Measurements from ENCODE around the genes KCNK16, MOCS1, UNC5CL and APOBEC2.

CAGE:
- cytosol, long polyA minus RNA, result no peak
- cytosol, long polyA plus RNA, result no peak
- long polyA plus RNA, result no peak
- nucleus, long polyA minus RNA, result no peak
- nucleus, long polyA plus RNA, result no peak
These were observed at the start of gene KCNK16 for GRCh38 chr6:39322452-39322737. Gene KCNK16, minus strand, starts transcription at chr6:39322702.

DNA sequence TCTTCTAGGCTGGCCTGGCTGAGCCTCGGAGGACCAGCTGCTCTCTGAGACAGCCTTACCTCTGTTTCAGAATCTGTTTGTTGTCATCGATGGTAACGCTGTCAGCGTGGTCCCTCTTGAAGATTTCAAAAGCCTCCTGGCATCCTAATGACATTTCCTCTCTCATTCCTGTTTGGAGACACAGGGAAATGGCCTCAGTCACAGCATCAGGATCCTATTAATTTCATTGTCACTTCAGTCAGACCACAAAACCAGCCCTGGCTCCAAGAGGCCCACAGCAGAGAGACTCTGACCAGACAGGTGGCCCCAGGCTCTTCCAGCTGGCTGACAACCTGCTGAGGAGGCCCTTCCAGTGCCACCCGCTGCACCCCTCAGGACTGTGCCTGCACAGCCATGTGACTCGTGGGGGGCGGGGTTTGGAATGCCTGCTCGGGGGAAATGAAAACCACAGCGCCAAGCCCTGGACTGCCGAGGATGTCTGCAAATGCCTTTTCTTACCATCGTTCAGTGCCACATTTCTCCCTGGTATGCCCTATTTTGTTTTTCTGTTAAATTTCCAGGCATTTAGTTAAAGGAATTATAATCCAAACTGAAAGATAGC is 108.6 kb upstream of the KCNK16 start:
CAGE:
- cytosol, long polyA minus RNA, result no peak
- cytosol, long polyA plus RNA, result no peak
- long polyA plus RNA, result no peak
- nucleus, long polyA minus RNA, result no peak
- nucleus, long polyA plus RNA, result no peak

DNA sequence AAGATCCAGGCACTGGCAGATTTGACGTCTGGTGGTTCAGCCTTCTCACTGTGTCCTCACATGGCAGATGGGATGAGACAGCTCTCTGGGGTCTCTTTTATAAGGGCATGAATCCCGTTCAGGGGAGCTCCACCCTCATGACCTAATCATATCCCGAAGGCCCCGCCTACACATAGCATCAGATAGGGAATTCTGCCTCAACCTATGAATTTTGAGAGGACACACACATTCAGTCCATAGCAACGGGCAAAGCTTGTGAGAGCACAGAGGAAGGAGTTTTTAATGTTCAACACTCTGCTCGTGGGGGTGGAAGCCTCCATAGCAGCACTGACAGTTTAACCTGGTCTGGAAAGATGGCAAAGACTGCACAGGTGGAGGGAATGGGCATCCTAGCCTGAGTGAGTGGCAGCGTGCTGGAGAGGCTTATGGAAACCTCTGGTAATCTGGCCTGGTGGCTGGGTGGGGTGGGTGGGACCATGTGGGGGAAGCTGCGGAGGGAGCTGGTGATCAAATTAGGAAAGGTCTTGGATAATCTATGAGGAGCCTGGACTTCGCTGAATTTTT is 27.6 kb downstream of the DAAM2 start:
CAGE:
- cytosol, long polyA minus RNA, result no peak
- cytosol, long polyA plus RNA, result no peak
- long polyA plus RNA, result no peak
- nucleus, long polyA minus RNA, result no peak
- nucleus, long polyA plus RNA, result no peak

CAGE:
- cytosol, long polyA minus RNA, result no peak
- cytosol, long polyA plus RNA, result no peak
- long polyA plus RNA, result no peak
- nucleus, long polyA minus RNA, result no peak
- nucleus, long polyA plus RNA, result no peak
These were observed 32.7 kb downstream of the MOCS1 start for GRCh38 chr6:39901468-39902085.

DNA sequence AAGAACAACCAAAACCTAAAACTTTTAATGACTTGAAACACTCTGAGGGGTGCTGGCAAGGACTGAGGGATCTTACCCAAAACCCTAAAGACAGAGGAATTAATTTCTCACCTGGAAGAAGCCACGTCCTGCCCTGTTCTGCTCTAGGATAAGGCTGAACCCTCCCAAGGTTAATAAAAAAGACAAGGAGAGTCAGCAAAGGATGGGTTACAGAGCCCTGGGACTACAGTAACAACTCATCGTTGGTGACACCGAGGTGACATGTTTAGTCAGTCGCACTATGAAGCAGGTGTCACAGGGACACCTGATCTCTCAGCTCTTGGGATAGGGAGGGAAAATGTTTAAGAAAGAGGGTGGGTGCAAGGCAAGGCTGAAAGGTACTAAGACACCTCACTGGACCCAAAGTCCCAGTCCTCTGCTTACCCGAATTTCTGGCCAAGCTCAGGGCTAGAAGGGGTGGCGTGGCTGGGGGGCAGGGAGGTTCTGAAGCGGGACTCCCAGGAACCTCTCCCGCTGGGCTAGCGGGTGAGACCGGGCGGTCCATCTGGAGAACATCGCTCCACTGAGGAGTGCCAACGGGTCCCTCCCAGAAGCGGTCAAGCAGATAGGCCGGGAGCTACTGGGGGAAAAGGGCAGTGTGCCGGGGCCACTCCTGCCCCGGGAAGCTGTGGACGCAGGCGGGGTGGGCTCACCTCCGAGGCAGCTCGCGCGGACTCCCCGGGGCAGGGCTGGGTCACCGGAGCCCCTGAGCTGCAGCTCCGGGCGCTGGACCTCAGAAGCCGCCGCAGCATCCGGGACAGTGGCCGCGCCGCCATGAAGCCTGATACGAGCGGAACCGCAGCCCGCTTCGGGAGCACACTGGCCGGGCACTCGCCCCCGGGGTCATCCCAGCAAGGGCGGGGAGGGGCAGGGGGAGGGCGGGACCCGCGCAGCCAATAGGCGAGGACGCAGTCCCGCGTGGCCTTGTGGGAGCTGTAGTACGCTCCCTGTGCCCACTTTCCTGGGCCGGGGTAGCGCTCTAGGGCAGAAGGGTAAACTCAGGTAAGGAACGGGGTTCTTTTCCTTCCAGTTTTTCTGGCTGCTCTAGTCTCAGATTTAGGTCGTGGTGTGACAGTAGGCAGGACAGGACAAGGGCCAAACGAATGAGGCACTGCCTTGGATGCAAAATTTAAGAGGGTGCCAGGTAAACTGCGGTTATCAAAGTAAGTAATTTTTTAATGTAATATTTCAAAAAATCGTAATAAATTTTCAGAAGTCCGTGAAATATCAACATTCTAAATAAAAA is at the start of gene MOCS1:
MOCS1 (minus strand) TSS at position 860 of the 1,285 bp plus-strand sequence.
CAGE:
- cytosol, long polyA minus RNA, result no peak
- cytosol, long polyA plus RNA, result no peak
- long polyA plus RNA, result no peak
- nucleus, long polyA minus RNA, result no peak
- nucleus, long polyA plus RNA, result no peak

DNA sequence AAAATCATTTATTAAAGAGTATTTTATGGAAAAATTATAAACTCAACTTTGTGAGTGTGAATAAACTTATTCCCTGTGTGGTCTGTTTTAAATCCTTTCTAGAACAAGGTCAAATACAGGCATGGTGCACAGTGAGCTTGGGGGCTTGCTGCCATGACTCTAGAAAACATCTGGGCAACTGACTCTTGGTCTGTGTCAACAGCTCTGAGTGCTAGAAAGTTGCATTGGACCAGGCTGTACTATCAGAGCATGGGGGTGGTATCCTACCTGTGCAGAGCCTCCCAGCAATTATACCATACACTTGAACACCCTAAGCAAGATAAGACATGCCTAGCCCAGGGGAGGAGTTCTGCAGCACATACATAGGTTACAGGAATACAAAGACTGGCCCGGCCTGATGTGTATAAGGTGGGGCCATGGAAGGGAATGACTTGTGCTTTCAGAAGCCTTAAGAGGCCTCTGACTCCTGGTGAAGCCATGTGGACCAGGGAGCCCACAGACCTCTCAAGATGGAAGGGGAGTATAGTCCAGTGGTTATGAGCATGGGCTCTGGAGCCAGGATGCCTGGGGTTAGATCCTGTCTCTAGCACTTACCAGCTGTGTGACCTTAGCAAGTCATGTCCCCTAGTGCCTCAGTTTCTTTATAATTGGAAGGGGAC is 11.4 kb upstream of the MOCS1 start:
CAGE:
- cytosol, long polyA minus RNA, result no peak
- cytosol, long polyA plus RNA, result no peak
- long polyA plus RNA, result no peak
- nucleus, long polyA minus RNA, result no peak
- nucleus, long polyA plus RNA, result no peak

DNA sequence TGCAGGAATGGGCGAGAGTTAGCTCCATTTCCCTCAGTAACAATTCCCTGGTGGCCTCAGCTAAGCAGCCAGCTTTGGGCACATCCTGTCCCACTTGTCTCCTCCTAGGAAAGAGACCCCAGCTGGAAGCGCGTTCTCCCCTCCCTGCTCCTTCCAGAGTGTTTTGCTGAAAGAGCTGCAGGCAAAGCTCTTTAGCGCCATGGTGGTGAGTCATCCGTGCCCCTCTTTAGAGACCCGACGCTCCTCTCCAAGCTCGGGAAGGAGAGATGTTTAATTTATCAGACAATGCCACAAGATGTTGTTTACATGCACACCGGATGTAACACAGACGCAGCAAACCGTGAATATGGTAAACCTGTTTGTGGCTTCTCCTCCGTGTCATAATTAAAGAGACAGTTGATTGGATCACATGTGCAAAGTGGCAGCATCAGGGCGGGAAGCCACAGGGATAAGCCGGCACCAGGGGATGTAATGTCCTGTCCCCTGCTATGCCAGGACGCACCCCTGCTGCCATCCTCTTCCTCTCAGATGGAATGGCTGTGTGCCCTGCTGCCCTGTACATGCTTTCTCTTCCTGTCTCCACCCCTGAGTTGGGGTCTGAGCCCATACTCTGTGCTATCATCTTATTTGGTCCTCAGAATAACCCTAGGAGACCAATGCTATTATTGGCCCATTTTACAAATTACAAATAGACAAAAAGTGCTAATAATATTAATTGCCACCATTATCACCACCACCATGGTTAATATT is 109.4 kb downstream of the LRFN2 start:
CAGE:
- cytosol, long polyA minus RNA, result no peak
- cytosol, long polyA plus RNA, result no peak
- long polyA plus RNA, result no peak
- nucleus, long polyA minus RNA, result no peak
- nucleus, long polyA plus RNA, result no peak

DNA sequence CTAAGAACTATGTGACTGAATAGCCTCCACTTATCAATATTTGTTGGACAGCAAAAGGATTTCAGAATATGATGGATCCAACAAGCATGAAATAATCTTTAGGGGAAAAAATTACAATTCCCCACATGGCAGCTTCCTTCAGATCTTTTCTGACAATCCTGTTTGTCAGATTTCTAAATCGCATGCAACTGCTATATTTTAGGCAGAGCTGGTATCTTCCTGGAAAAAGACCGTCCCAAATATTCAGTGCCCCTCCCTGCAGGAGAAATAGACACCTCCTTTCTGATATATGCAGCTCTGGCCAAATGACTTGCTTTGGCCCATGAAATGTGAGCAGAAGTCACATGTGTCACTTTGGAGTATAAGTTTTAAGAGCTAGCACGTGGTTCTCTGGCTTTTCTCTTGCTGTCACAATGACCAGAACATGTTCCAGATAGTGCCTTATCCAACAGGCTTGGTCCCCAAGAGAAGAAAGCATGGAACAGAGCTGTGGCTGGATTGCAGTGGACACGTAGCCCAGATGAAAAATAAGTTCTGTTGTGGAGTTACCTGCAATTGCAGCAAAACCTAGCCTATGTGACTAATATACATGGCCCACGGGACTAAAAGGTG is 40.5 kb downstream of the UNC5CL start:
CAGE:
- cytosol, long polyA minus RNA, result no peak
- cytosol, long polyA plus RNA, result no peak
- long polyA plus RNA, result no peak
- nucleus, long polyA minus RNA, result no peak
- nucleus, long polyA plus RNA, result no peak

GRCh38 chr6:41039138-41039807 is at the start of gene UNC5CL:
Gene UNC5CL, minus strand, starts transcription at chr6:41039221.
CAGE:
- cytosol, long polyA minus RNA, result no peak
- cytosol, long polyA plus RNA, result no peak
- long polyA plus RNA, result no peak
- nucleus, long polyA minus RNA, result no peak
- nucleus, long polyA plus RNA, result no peak

DNA sequence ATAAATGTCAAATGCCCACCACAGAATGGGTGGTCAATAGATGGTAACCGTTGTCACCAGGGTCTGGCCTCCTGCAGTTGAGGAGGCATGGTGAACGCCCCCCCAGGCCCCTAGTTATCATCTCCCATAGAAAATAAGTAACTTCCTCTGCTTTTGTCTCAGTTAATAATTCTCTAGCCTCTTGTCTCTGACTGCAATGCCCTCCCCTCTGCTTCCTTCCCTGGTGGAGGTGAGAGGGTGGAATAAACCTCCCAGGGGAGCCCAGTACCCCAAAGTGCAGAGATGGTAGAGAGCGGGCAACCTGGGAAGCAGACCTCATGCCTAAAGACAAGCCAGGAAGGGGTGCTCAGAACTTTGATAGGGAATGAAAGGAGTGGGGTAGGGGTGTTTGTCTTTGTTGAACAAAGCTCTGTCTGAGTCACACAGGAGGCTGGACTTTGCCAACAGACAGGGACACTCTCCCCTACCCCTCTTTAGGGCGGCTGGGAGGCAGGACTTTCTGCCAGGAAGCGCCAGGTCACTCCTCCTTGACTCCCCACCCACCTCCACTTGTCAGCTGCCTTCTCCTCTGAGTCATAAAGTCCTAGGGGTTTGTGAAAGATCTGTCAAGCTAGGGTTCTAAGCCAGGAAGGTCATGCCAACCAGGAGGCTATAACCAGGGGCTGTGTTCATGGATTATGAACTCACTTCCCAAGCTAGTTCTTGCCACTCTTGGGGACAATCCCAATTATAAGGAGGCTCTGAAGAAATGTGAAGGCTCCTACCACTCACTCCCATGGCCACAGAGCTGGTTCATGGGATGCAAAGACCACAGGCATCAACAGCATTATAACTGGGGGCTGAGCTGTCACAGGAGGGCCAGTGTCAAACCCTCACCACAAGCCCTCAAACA is 1.5 kb upstream of the UNC5CL start:
CAGE:
- cytosol, long polyA minus RNA, result no peak
- cytosol, long polyA plus RNA, result no peak
- long polyA plus RNA, result no peak
- nucleus, long polyA minus RNA, result no peak
- nucleus, long polyA plus RNA, result no peak

DNA sequence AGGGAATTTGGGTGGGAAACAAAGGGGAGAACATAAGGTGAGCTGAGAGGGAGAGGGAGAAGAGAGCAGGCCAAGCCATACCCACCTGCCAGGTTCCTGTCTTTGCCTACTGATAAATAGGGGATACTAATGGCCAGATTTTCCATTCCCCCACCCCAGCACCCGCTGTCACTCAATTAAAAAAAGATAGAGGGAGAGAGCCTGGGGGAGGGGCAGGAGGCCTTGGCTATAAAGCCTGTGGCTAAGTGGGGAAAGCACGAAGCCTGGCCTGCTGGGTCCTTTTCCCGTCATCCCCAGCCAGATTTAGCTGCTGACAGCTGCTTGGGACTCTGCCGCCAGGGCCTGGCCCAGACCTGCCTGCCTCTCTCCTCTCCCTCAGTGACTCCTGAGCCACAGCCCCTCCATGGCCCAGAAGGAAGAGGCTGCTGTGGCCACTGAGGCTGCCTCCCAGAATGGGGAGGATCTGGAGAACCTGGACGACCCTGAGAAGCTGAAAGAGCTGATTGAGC is at the start of gene APOBEC2:
APOBEC2 (plus strand) TSS at position 258 of the 509 bp plus-strand sequence.
CAGE:
- cytosol, long polyA minus RNA, result no peak
- cytosol, long polyA plus RNA, result no peak
- long polyA plus RNA, result no peak
- nucleus, long polyA minus RNA, result no peak
- nucleus, long polyA plus RNA, result no peak

DNA sequence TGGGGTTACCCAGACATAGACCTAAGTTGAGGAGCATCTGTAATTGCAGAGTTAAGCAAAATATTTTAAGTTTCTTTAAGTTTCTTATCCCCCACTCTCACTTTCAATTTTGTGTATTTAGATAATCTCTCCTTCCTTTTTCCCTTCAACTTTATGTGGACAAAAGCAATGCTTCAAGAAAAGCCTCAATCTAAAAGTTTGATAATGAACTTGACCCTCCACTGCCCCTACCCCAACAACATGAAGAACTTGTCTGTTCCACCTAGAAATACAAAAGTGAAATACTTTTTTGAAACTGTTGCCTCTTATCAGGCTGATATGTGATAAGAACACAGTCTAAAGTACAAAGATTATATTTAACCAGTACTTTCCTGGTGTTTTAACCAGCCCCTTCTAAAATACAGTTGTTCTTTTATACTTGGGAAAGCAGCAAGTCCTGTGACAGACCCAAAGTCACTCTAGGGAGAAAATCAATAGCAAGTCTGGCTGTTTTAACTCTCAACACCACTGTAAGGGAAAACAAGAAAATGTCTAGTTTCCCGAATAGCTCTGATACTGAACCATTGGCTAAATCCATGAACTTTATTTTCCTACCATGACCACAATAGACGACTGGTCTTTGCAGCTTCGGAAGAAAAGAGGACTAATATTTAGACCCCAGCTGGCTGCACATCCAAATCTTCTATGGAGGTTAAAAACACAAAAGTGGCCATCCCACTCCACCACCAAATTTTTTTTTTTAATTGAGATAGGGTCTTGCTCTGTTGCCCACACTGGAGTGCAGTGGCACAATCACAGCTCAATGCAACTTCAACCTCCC is 6.5 kb downstream of the OARD1 start:
CAGE:
- cytosol, long polyA minus RNA, result no peak
- cytosol, long polyA plus RNA, result no peak
- long polyA plus RNA, result no peak
- nucleus, long polyA minus RNA, result no peak
- nucleus, long polyA plus RNA, result no peak

DNA sequence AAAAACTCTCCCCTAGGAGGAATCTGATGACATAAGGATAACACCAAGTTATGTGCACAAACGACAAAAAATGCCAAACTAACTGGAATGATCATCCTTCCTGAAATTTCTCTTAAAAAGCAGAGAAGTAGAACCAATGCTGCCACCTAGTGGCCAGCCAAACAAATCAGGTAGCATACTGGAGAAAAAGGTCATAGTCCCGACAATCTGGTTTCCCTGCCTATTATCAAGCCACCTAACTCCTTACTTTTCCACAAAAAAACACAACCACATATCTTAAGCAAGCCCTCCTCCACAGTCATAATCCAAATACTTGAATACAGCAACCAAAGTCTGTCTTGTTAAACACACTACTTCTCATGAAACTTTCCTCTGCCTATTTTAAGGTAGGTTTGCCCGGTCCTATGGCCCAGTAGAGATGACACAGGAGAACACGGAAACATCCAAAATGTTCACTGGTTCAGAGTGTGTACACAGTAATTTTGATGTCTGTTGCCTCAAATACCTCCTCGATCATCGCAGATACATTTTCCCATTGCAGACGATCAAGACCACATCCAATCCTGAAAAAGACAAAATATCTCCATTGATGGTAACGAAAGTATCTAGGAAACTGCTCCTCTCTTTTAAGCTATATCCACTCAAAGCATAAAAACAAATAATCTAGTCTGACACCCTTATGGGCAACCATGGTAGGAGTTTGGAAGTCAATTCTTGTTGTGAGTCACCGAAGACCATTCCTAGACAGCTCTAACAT is 5.1 kb downstream of the OARD1 start:
CAGE:
- cytosol, long polyA minus RNA, result no peak
- cytosol, long polyA plus RNA, result no peak
- long polyA plus RNA, result no peak
- nucleus, long polyA minus RNA, result no peak
- nucleus, long polyA plus RNA, result no peak

GRCh38 chr6:41071767-41072180 is 382 bp downstream of the OARD1 start:
CAGE:
- cytosol, long polyA minus RNA, result no peak
- cytosol, long polyA plus RNA, result no peak
- long polyA plus RNA, result no peak
- nucleus, long polyA minus RNA, result no peak
- nucleus, long polyA plus RNA, result no peak

DNA sequence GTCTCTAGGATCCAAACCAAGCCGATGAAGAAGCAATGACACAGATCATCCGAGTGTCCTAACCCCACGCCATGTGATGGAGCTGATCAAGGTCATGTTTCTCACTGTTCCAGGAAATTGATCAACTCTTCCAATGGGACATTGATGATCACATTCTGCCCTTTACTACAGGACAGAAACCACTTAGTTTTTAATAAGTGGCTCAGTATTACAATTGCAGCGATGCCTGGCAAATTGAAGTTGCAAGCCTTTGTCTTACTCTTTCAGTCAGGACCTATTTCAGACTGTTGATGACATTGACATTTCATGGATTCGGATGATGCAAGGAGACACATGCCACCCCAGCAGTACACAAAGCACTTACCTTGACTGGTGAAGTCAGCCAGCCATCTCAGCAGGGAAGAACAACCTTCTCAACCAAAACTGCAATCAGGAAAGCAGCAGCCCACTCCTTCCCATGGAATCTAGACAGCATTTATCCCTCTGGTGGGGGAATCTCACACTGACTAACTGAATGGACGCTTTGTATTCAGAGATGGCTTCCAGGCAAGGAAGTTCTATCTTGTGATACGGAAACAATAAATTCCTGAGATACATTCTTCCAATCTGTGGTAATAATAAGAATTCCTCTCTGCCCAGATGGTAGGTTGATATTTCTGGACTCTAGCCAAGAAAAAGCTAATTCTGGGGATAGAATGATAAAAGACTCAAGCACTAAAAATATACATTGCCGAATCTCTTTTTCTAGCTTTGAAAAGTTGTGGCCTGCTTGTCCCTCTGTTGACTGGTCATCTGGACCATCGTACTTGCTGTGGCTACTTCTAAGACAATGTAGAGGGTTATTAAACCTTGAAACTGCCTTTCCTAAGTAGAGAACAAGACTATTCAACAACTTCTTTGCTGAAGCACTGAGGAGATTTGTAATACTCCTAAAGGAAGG is 24.8 kb downstream of the NFYA start:
CAGE:
- cytosol, long polyA minus RNA, result no peak
- cytosol, long polyA plus RNA, result no peak
- long polyA plus RNA, result start-site peak on the minus strand centred at position 440 of the sequence, 27 bp wide, 30 and 26 reads in 2 replicates
- nucleus, long polyA minus RNA, result no peak
- nucleus, long polyA plus RNA, result no peak

DNA sequence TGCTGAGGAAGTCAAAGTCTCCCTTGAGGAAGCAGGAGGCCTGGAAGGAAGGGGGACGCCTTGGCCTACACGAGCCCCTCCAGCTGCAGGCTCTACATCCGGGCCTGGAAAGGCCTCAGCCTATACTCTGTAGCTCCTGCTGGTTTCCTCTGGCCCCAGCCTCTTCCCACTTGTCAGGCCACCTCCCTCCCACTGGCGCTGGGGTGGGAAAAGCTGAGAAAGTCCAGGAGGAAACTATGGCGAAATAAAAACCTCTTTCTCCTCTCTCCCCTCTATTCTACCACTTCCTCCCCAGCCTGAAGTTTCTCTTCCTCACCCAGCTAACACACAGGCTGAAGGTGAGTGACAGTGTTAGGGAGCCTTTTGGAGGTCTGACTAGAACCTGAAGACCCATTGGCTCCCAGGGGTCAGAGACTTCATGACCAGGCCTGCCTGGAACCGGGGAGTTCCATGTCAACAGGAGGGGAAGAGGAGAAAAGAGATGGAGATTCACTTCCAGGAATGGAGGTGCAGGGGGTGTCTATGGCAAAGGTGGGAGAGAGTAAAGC is 14.7 kb downstream of the TREML2 start:
CAGE:
- cytosol, long polyA minus RNA, result no peak
- cytosol, long polyA plus RNA, result no peak
- long polyA plus RNA, result no peak
- nucleus, long polyA minus RNA, result no peak
- nucleus, long polyA plus RNA, result no peak

GRCh38 chr6:41274241-41274775 is 12.2 kb downstream of the TREM1 start:
CAGE:
- cytosol, long polyA minus RNA, result no peak
- cytosol, long polyA plus RNA, result no peak
- long polyA plus RNA, result no peak
- nucleus, long polyA minus RNA, result no peak
- nucleus, long polyA plus RNA, result no peak

DNA sequence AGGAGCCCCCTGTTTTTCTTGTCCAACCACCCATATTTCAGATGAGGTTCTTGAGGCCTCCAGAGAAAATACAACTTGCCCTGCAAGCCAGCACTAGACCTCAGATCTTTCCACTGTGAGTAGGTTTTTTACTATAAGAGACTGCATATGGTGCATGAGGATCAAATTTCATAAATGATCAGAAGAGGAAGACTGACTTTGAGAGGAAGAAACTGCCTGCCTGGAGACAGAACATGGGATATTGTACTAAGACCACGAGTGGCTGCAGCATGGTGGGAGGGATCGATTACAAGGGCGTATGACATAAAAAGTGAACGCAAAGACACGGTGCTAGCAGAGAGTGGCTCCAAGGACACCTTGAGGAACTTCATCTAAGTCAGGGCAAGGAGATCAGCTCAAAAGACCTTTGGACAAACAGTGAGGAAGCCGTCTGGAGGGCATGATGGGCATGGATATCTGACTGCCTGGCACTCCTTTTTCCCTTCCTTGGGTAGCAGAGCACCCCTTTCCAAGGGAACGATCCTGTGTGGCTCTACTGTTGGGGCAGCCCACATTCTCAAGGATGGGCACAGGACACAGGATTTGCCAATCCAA is 3.6 kb downstream of the TREM1 start:
CAGE:
- cytosol, long polyA minus RNA, result no peak
- cytosol, long polyA plus RNA, result no peak
- long polyA plus RNA, result no peak
- nucleus, long polyA minus RNA, result no peak
- nucleus, long polyA plus RNA, result no peak

DNA sequence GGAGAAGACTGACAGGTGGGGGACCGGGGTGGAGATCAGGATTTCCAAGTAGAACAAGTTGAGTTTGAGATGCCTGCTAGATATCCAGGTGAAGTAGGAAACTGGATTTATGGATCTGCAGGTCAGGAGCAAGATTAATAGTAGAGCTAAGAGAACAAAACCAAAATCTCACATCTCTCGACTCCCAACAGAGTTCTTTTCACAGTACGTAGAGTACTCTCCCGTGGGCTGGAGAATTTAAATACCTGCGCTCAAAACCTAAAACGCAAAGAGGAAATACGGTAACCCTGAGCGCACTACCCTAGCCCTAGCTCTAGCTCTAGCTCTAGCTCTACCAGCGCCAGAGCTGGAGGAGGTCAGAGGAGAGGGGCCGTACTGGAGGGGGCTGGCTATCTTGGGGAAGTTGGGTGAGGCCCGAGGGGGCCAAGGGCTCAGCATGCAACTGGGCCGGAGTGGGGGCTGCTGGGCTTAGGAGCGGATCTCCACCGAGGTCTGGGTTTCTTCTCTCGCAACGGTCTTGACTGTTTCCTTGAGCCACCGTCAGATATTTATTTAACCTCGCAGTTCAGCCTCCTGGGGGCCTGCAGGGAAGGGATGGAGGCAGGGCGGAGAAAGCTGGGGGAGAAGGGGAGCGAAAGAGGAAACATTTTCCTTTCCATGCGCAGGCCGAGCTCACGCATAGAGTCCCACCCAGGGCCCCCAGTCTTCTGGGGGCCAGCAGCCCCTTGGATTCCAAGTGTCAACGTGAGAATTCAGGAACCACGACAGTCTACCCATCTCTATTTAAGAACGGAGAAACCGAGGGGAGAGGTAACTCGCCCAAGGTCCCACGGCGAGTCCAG is 91.0 kb downstream of the NCR2 start:
CAGE:
- cytosol, long polyA minus RNA, result no peak
- cytosol, long polyA plus RNA, result no peak
- long polyA plus RNA, result no peak
- nucleus, long polyA minus RNA, result no peak
- nucleus, long polyA plus RNA, result no peak

GRCh38 chr6:41451409-41451912 is 94.7 kb upstream of the FOXP4 start:
CAGE:
- cytosol, long polyA minus RNA, result no peak
- cytosol, long polyA plus RNA, result no peak
- long polyA plus RNA, result no peak
- nucleus, long polyA minus RNA, result no peak
- nucleus, long polyA plus RNA, result no peak